Tongue (tissue), 2 donors: ENCODE data around the genes FOXJ1, UBALD2, AANAT and SRSF2.

GRCh38 chr17:76140784-76141697 lies at the start of gene FOXJ1:
TSS of gene FOXJ1 (minus strand) at chr17:76141245.
- RAMPAGE, long total RNA: no peak

DNA sequence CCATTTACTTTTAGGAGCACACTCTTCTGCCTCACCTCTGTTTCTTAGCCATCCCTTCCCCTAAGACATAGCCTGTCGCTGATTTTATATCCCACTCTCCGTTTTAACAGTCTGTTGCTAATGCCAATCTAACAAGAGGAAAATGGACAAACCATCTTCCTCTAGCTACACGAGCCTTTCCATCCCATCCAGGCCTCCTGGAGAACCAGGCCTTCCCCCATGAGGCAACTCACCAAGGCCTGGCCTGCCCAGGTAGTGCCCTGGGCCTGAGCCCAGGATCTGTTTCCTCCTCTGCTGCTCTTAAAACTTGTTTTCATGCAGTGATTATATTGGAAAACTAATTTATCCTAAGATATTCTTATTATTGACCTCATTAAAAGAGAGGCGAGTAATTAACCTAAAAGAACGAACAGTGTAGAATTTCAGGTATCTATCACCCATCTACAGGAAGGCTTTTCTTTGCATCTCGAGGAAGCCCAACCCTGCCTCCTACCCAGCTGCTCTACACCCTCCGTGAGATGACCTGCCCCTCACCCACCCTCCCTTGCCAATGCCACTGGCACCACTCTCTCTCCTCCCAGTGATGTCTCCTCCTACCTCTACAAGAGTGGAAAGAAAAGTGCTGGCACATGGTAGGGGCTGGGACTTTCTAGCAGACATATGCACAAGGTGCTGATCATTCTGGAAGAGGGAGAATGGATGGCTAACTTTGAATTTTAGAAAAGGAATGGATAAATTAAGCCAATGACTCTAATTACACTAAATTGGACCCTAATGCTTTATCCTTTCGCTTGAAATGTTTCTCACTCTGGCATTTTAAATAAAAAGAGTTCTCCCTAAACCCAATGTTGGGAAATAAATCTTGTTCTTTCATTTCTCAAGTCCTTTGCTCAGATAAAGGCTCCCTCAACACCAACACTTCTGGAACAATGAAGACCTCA lies 22.8 kb upstream of the FOXJ1 start:
- RAMPAGE, long total RNA: no peak

DNA sequence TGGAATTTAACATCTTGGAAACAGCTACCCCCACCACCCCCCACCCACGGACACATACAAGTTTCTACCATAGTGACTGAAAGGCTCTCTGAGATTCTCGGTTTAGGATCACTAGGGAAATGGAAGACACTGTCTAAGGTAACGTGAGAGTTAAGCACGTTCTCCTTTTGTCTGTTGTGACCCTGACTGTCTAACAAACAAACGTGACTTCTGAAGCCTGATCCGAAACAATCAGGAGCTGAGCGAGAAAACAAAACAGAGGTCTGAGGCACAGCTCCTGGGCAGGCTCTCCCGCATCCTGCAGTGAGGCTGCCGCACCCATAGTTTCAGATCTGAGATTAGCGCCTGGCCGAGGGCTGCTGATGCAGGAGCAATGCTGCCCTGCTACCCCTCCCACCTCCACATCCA lies 46.8 kb downstream of the RNF157 start:
- RAMPAGE, long total RNA: no peak

GRCh38 chr17:76265029-76265794 lies at the start of gene UBALD2:
TSS of gene UBALD2 (plus strand) at chr17:76265348.
- RAMPAGE, long total RNA: no peak

DNA sequence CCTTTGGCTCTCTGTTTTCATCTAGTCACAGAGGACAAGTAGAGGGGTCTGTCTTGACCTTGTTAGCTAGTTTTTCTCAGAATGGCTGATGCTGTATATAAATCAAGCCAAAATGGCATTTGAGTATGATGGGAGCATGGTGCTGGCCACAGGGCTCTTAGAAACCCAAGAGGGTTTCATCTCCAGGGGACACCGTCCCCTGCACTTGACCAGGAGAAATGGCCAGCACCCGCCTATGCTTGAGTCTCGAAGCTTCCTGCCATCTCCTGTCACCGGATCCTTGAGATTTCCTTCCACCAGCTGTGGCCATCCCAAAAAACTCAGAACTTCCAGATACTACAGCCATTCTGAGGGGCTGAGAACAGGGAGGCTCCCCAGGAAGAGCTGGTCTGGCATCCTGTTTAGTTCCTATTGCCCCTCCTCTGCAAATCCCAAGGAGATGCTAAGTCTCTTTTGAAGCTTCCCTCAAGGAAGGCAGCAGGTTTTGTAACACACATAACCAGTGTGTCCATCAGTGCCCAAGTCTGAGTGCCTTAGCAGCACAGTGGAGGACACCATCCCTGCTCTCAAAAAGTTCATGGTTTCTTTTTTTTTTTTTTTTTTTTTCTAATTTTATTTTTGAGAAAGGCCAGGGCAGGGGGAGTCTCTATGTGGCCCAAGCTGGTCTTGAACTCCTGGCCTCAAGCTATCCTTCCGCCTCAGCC lies 1.9 kb downstream of the UBALD2 start:
- RAMPAGE, long total RNA: no peak

GRCh38 chr17:76273211-76274232 lies 8.4 kb downstream of the UBALD2 start:
- RAMPAGE, long total RNA: no peak

DNA sequence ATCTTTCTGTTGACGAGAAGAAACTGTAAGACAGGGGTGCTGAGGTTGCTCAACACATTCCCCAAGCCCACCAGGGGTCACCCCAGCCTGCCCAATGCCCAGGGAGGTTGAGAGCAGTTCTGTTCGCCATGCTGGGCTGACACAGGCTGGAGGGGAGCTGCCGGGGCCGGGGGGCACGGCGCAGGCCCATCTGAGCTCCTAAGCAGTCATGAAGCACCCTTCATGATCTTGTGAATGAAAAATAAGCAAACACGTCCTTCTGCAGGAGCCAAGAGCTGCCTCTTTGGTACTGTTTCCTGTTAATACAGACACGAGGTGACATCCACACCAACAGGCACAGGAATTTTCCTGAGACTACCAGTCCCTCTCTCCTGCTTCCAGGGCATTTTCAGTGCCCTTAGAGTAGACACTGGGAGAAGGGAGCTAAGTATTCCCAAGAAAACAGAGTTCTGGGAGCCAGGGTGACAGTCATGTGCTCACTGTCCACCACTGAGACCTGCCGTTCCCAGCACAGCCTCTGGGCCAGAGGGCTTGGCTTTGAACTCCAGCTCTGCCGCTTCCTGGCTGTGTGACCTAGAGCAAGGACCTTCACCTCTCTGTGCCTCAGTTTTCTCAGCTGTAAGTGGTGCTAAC lies 9.2 kb downstream of the UBALD2 start:
- RAMPAGE, long total RNA: no peak

GRCh38 chr17:76382343-76382639 lies 2.1 kb upstream of the SPHK1 start:
- RAMPAGE, long total RNA: no peak

DNA sequence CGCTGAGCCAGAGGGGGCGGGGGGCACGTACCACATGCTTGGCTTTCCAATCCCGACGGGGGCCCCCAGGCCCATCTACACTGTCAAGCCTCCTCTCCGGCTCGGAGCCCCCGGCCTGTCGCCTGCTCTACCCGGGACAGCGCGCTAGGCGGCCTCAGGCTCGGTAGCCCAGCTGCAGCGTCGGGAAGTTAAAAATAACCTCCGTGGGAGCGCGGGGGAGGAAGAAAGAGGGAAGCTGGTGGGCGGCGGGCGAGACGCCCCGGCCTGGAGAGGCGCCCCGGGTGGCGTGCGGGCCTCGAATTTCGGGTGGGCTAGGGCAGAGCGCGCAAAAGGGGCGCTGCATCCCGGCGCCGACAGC lies 615 bp upstream of the SPHK1 start:
- RAMPAGE, long total RNA: no peak

- RAMPAGE, long total RNA: no peak
These were observed 27.2 kb downstream of the UBE2O start for GRCh38 chr17:76425705-76426213.

GRCh38 chr17:76467236-76467758 lies at the start of gene AANAT:
TSS of gene AANAT (plus strand) at chr17:76467603.
- RAMPAGE, long total RNA: no peak

DNA sequence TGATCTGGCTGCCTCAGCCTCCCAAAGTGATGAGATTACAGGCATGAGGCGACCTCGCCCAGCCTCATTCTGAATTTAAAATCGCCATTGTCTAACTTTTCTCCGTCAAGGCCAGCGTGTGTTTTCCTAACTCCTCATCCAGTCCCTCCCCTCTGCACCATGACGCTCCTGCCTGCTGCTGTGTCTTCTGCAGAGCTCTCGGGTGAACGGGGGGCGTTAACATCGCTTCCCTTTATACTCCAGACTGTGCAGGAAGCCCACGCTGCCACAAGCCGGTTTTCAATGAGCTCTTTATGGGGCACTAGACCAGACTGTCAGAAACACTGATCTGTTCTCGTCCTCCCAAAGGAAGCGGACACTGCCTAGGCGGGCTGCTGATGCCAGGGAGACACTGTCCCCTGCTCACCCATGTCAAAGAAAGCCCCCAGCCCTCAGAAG lies 13.2 kb downstream of the AANAT start:
- RAMPAGE, long total RNA: no peak

DNA sequence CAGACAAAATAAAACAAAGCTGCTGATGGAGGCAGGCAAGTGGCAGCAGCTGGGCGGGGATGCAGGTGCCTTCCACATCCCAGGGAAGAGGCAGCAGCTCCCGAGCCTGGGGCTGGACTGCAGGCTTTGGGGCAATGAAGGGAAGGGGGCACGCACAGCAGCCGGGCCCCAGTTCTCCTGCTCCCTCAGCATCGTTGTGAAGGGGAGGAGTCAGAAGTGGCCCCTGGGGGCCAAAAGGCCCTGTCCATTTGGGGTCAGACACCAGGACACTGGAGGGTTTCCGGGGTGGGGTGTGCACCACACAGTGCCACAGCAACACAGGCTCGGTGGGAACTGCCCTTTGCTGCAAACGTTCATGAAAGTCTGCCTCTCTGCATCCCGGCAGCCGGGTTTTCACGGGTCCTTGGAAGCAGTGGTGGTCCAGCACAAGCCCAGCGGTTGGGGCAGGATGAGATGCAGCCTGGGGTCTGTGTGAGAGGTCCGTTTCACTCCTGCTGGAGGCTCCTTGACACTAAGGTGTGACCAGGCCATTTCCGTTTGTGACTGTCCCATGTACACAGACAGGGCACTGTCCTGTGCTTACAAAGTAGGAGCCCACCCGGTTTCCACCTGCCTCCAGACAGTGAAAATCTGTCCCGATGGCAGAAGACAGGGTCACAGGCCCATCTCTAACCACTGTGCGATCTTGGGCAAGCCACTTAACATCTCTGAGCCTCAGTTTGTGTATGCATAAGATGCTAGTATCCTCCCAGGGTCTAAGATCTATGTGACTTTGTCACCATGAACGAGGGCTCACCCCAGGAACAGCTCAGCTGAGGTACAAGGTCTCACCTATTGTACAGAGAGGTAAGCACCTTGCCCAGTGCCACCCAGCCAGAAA lies 6.2 kb downstream of the RHBDF2 start:
- RAMPAGE, long total RNA: no peak

DNA sequence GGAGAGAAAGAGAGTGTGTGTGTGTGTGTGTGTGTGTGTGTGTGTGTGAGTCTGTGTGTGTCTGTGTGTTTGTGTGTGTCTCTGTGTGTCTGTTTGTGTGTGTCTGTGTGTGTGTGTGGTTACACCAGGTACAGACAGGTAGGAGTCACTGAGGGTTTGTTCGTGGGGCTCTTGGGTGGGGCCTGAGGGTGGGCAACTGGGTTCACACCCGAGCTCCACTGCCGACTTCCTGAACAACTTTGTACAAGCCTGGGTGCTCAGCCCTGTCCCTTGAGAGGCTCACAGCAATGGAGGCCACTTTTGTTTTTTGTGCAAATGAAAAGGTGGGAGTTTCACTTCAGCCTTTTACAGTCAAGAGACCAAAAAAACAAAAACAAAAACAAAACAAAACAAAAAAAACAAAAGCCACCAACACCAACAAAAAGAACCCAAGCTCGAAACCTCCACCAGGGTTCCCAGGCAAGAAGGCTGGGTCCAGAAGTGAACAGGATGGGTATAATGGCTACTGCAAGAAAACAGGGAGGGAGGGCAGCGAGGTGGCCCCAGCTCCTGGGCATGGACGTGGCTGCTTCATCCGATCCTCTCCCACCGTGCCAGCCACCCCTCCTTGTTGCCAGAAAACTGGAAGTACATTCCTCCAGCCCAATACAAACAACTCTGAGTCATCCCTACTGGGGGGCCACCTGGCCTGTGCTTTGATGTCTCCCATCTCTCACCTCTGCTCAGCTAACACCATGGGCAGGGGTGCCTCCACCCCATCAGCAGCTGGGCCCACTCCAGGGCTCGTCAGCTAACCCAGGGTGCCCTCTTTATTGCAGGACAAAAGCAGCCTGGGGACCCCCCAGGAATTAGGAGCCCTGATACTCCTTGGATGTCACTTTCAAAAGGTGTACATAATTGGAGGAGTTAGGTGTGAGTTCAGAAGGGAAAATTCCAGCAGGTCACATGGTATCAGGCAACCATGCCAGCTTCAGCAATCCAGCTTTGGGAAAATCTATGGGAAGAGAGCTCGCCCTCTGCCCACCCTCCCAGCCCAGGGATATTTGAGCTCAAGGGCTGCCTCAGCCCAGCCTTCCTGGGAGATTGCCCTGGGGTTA lies 2.1 kb downstream of the RHBDF2 start:
- RAMPAGE, long total RNA: no peak

- RAMPAGE, long total RNA: no peak
These were observed 9.0 kb downstream of the CYGB start for GRCh38 chr17:76528507-76528857.

- RAMPAGE, long total RNA: no peak
These were observed 28.5 kb downstream of the MXRA7 start for GRCh38 chr17:76682253-76682687.

DNA sequence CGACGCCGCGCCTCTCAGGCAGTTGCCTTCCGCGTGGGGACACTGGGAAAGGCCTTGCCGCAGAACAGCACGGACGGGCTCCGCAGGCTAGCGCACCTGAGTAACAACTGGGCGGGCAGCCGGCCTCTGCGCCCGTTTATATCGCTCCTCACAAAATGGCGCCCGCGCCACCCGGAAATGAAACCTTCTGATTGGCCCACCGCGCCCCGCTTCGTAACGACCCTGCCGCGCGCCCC lies at the start of gene SRSF2:
Gene SRSF2, minus strand, starts transcription at position 109 of the 236 bp plus-strand sequence.
- RAMPAGE, long total RNA: start-site peak on the minus strand centred at position 99 of the sequence, 156 bp wide, 70 and 29 reads in 2 replicates

DNA sequence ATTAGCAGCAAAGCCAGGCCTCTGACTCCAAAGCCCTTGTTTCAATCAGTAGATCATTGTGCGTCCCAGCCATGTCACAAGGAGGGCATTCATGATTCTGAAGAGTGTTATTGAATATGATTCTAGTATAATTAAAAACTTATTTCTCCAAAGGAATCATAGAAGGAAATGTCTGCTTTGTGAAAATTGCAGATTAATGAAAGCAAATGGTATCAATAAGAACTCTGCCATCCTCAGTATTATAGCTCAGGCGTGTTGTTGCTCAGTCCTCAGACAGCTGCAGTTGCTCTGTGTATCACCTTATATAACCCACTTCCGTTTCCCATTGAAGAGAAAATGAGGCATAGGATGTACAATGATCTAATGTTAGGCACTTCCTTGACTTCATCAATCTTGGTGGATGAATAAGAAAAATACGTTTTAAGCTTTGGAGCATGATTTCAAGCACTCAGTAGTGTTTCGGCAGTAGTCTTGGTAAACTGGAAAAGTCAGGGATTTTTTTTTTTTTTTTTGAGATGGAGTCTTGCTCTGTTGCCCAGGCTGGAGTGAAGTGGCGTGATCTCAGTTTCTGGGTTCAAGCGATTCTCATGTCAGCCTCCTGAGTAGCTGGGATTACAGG lies 14.1 kb downstream of the MFSD11 start:
- RAMPAGE, long total RNA: no peak

GRCh38 chr17:76867605-76867880 lies 661 bp upstream of the MGAT5B start:
- RAMPAGE, long total RNA: no peak

DNA sequence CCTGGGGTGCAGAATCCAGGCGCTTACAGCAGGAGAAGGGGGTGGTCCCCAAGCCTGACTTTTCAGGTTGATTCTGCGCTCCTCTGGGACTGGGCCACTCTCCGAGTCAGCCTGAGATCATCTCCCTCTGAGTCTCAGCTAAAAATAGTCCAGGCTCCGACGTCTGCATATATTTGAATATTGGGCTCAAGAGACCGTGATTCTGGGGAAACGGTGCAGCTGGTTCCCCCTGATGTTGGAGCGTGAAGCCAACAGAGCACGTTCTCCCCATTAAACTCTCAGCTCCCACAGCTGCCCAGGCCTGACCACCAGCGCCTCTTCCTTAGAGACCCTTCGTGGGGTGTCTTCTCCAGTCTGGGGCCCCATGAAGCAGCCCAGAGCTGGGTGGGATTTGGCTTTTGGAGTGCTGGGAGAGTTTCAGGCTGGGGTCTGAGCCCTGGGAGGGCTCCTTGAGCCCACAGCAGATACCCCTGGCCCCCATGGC lies 90.0 kb downstream of the MGAT5B start:
- RAMPAGE, long total RNA: no peak